ENCODE results near the genes IRGQ, ZNF155, ZNF223 and BCL3.

DNA sequence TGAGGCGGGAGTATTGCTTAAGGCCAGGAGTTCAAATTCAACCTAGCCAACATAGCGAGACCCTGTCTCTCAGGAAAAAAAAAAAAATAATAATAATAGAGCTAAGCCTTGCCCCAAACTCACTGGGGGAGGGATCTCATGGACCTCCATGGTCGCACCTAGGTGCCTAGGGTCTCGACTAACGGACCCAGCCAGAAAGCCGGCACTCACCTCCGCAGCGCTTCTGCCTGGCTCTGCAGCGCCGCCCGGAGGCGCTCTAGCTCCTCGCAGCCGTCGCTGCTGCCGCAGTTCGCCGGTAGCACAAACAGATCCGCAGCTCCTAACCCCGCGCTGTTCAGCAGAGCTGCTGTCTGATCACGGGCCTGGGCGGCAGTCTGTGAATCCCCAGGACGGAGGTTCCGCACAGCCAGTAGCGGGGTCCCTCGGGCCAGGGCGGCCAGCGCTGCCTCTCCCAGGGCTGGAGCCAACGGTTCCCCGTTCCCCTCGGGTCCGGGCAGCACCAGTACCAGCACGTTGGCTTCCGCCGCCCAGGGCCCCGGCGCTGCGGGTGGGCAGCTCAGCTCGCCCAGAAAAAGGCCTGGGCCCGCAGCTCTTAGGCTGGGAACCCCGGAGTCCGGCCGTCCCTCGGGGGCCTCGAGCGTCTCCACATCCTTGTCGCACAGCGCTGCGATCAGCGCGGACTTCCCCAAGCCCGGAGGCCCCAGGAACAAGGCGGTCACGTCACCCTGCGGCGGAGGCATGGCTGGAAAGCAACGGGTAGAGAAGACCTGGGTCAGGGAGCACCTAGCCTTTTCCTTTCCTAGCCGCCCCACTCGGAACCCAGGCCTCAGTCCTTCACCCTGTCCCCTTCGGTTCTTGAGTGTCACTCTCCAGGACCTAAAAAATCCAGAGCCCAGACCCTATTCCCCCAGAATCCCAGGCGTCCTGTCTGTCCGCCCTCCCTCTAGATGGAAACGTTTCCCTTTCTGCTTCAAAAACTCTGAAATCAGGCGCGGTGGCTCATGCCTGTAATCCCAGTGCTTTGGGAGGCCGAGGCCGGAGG, 1.0 kb downstream of the IRGQ start:
- PRO-cap, 2 experiments = peak in 2 of 2 experiments; most common plus-strand start position 285 of the sequence (in 1); most common minus-strand start position 658 of the sequence (in 1)

GRCh38 chr19:43595641-43597036, at the start of gene IRGQ:
IRGQ (minus strand) TSS chr19:43596134.
- PRO-cap, 2 experiments = peak in 2 of 2 experiments; most common plus-strand start chr19:43596595 (in 2); most common minus-strand start chr19:43596134 (in 1)

DNA sequence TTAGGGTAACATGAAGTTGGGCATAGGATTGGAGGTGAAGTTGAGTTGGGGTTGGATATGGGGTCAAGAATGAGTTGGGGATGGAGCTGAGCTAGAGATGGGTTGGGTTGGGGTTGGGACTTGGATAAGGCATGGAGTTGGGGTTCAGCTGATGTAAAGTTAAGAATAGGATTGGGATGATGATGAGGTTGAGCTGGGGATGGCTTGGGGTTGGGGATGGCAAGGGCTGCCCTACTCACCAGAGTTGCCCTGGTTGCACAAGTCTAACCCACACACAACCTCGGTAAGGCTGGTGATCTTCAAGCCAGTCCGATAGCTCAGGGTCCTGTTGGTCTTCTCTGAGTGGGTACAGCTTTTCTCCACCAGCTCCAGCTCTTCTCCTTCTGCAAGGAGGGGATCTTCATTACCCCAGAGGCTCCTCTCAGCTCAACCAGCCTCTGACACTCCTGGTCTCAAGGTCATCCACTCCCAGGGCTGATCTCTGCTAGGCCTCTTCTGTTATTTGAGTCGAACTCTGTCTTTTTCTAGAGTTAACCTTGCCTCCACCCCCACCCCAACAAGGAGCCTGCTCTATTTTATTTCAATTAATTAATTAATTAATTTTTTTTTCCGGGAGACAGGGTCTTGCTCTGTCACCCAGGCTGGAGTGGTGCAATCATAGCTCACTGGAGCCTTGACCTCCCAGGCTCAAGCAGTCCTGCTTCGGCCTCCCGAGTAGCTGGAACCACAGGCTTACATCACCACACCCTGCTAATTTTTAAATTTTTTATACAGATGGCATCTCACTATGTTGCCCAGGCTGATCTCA, 4.7 kb downstream of the PLAUR start:
- PRO-cap, 2 experiments = no peak in any of the 2 experiments

DNA sequence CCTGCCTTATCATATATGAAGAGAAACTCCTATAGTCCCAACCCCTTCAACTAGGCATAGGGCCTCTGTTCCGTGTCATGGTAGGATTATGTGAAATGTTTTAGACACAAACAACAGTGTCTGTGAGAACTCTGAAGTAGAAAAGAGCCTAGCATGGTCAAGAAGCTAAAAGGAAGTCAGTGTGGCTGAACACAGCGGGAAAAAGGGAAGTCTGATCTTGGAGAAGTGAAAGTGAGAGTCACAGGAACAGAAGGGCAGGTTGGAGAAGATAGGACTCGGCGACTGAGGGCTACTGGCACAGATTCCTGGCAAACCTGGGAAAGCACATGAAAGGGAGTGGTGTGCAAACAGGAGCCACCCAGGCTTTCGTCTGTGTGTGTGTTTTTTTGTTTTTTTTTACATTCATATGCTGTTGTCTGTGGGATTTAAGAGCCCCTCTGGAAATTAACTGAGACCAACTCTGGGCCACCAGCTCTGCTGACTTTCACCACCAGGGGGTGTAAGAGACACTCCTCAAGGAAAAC, 9.7 kb downstream of the SMG9 start:
- PRO-cap, 2 experiments = no peak in any of the 2 experiments

- PRO-cap, 2 experiments = peak in 2 of 2 experiments; most common plus-strand start chr19:43754752 (in 2); most common minus-strand start chr19:43754571 (in 2)
These were observed 483 bp downstream of the SMG9 start for GRCh38 chr19:43754136-43754821.

DNA sequence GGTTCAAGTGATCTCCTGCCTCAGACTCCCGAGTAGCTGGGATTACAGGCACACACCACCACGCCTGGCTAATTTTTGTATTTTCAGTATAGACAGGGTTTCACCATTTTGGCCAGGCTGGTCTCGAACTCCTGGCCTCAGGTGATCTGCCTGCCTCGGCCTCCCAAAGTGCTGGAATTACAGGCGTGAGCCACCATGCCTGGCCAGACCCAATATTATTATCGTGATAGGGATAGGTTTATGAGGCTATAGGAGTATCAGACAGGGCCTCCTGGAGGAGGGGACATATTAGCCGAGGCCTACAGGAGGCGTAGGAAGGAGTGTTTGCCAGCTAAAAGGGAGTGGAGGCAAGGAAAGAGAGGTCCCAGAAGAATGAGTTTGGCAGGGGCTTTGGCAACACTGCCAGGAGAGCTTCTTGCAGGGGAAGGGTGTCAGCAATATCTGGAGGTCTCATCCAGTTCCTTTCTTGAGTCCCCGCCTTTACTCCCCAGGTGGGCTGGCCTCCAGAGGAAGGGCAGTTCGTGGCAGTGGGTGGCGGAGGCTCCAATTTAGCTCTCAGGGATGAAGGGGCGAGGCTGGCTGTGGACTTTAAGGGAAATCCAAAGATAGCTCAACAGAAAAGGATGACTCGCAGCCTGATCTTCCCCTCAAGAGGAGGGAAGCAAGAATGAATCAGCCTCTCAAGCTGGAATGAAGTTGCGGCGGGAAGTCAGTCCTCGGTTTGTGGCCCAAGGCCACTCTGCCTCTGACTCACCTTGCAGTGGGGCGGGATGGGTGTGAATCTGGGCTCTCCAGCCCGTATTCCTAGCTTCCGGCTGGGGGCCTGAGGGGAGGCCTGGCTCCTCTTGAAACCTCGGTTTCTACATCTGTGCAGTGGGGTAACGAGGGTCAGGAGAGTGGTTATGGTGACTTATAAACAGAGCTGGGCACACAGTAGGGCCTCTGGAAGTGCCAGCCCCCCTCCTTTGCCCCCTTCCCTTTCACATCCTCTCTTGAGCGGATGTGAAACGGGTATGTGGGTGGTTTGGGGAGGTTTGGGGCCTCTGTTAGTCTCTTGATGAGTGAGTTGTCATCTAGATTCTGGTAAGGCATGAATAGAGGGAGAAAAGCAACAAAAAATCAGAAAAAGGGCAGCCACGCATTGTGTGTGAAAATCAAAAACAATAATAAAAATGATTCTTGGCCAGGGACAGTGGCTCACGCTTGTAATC, 10.3 kb upstream of the SMG9 start:
- PRO-cap, 2 experiments = no peak in any of the 2 experiments

DNA sequence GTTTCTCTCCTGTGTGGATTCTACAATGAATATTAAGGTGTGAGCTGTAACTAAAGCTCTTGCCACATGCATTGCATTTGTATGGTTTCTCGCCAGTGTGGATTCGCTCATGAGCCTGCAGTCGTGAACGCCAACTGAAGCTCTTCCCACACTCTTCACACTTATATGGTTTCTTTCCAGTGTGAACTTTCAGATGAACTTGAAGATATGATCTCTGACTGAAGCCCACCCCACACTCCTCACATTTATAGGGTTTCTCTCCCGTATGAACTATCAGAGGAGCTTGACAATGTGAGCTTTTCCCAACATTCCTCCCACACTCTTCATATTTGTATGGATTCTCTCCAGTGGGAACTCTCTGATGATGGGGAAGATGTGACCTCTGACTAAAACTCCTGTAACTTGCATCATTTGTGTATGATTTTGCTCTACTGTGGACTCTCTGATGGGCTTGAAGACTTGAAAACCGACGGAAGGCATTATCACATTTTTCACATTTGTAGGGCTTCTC, 20.7 kb downstream of the ZNF45 start:
- PRO-cap, 2 experiments = no peak in any of the 2 experiments

- PRO-cap, 2 experiments = peak in 1 of 2 experiments; most common plus-strand start chr19:43984188 (in 1)
These were observed at the start of gene ZNF155 for GRCh38 chr19:43983844-43985069. ZNF155 (plus strand) TSS chr19:43984188.

- PRO-cap, 2 experiments = no peak in any of the 2 experiments
These were observed 719 bp upstream of the ZNF223 start for GRCh38 chr19:44051060-44051574.

GRCh38 chr19:44051694-44052243, at the start of gene ZNF223:
ZNF223 (plus strand) TSS chr19:44052036.
- PRO-cap, 2 experiments = peak in 1 of 2 experiments; most common plus-strand start chr19:44052041 (in 1); most common minus-strand start chr19:44051823 (in 1)

GRCh38 chr19:44085969-44087046, 7.9 kb upstream of the ZNF224 start:
- PRO-cap, 2 experiments = no peak in any of the 2 experiments

- PRO-cap, 2 experiments = no peak in any of the 2 experiments
These were observed 13.3 kb downstream of the ZNF226 start for GRCh38 chr19:44177746-44179039.

DNA sequence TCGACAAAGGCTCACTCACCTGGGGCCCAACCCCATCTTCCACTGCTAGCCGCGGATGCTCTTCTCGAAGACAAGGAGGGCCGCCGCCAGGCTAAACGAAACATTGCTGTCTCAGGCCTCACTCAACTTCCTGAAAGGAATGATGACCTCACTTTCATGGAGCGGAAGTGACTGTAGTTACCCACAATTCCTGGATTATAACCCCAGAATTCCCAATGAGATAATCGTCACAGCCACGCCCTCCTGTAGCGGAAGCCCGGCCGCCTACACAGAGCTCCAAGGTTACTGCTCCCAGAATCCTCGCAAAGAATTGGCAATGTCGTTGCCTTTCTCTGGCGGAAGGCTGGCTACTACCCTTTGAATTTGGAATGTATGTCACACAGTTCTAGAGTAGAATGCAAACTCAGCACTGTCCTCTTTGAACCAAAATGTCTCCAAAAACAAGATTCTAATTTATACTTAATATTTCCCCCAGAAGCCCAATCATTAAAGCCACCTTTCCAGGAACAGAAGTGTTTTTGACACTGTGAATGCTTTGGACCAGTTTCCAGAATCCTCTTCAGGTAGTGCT, 10.7 kb upstream of the ZNF112 start:
- PRO-cap, 2 experiments = no peak in any of the 2 experiments

DNA sequence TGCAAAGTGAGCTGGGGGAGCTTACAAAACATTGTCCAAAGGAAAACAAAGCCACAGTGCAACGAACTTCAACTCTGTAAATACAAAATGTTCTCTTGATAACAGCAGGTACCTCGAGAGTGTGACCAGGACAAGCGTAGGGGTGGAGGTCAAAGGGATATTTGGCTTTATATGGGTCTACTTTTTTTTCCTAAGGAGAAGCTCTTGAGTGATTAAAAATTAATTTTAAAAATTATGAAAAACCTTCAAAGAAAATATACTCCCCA, 2.6 kb downstream of the IGSF23 start:
- PRO-cap, 2 experiments = no peak in any of the 2 experiments

DNA sequence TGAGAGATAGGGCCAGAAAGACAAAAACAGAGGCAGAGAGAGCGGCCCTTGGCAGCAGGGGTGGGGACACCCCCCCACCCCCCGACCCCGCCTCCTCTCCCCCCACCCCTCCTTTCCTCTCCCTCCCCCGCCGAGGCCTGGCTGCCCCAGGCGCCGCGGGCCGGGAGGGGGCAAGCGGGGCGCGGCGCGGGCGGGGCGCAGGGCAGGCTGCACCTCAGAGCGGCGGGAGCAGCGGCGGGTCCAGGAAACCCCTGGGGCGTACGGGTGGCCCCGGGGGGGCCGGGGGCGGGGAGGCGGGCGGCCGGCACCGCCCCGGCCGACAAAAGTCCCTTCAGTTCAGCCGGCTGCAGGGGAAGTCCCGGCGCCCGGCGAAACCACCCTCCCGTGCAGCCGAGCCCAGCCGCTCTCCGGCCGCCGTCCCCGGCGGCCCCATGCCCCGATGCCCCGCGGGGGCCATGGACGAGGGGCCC, at the start of gene BCL3:
Gene BCL3, plus strand, starts transcription at position 349 of the 470 bp plus-strand sequence.
- PRO-cap, 2 experiments = peak in 2 of 2 experiments; most common plus-strand start position 334 of the sequence (in 2); most common minus-strand start position 62 of the sequence (in 2)

DNA sequence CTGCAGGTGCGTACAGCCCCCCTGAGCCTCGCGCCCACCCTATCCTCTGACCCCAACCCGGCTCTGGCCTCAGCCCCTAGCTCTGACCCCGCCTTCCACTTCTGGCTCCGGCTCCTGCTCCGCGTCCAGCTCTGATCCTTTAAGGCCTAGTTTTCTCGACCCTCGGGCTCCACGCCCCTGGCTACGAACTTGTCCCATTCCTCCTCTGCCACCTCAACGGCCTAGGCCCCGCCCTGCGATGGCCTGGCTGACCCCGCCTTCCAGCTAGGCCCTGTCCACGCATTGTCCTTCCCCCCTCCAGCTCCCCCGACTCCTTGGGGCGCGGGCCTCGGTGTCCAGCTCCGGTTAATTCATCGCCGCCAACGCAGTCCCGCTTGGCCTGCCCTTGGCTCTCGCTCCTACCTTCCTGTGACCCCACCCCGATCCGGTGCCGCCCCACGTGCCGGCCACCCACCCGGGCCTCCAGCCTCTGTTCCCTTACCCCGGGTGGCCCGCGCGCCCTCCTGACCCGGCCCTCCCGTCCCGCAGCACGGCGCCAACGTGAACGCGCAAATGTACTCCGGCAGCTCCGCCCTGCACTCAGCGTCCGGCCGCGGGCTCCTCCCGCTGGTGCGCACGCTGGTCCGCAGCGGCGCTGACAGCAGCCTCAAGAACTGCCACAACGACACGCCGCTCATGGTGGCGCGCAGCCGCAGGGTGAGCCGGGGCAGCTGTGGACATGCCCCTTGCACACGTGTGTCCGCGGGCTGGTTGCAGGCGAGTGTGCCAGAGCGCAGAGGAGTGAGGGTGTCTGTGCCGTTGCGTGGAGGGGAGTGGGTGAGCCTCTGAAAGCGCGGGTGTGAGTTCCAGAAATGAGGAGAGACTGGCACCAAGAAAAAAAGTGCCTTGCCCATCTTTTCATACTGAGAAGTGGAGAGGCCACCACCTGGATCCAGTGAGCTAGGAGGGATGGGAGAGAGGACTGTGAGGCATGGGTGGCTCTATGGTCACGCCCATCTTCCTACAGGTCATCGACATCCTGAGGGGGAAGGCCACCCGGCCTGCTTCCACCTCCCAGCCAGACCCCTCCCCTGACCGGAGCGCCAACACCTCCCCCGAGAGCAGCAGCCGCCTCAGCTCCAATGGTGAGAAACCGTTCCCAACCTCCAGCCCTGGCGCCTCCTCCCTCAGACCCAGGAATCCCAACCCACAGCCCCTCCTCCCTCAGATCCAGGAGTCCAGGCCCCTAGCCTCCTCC, 9.6 kb downstream of the BCL3 start:
- PRO-cap, 2 experiments = no peak in any of the 2 experiments

DNA sequence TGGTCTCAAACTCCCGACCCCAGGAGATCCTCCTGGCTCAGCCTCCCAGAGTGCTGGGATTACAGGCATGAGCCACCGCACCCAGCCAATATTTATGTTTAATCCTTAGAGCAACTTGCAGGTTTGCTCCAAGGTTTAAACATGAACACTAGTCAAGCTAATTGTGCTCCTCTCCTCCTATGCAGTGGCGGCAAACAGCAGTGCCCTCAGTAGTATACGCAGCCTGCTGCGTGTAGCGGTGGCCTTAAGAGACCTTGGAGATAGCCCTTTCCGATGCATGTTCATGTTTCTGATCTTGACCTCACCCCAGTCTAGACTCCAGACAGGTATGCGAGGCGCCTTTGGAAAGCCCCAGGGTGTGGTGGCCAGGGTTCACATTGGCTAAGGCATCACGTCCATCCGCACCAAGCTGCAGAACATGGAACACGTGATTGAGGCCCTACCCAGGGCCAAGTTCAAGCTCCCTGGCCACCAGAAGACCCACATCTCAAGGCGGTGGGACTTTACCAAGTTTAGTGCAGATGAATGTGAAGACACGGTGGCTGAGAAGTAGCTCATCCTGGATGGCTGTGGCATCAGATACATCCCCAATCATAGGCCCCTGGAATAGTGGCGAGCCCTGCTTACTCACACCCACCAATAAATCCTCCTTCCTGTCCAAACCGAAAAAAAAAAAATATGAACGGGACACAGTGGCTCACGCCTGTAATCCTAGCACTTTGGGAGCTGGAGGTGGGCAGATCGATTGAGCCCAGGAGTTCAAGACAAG, 12.7 kb upstream of the CBLC start:
- PRO-cap, 2 experiments = no peak in any of the 2 experiments

DNA sequence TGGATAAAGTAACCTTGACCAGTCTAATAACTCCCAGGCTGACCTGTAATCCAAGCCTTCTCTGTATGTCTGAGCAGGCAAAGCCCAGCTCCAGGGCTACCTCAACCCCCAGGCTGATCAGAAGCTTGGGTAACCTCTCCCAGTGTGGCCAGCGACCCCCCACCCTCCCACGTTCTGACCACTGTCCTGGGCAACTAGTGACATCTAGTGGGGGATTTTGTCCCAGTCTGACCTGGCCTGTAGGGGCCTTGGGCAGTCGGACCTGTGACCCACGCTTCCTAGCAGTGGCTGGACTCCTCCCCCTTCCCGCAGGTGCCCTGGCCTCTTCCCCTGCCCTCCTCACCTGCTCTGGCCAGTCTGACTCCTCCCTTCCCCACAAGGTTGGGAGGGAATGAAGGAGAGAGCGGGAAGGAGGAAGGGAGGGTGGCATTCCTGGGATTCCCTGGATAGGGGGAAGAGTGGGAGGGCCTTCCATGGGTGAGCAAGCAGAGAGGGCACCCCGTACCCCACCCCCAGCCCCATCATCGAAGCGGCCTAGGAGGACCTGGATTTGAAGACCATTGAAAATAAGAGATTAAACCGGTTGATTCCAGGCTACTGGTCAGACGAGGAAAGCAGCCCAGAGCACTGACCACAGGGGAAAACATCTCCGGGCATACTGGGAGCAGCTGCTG, 848 bp upstream of the BCAM start:
- PRO-cap, 2 experiments = no peak in any of the 2 experiments

- PRO-cap, 2 experiments = no peak in any of the 2 experiments
These were observed 12.2 kb downstream of the BCAM start for GRCh38 chr19:44820656-44821882.

GRCh38 chr19:45080132-45080756, 1.2 kb downstream of the GEMIN7 start:
- PRO-cap, 2 experiments = no peak in any of the 2 experiments